Thoracic aorta (tissue), 1 donor: ENCODE data around the gene BTNL8.

DNA sequence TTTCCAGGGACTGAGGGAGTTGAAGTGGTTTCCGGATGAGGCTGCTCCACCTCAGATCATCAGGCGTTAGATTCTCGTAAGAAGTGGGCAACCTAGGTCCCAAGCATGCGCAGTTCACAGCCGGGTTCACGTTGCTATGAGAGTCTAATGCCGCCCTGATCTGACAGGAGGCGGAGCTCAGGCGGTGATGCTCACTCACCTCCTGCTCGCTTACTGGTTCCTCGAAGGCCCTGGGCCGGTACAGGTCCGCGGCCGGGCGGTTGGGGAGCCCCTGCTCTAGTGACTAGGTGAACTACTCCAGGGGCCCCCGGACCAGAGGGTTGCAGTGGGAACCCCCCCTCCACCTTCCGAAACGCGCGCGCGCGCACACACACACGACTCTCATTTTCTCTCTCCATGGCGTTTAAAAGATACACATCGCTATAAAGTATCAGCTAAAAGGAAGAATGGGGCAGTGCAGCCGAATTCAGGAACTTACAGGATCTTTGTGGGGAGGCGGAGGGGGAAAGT lies 1.1 kb upstream of the RNF130 start:
- RAMPAGE, long total RNA, result no peak

- RAMPAGE, long total RNA, result no peak
These were observed 14.2 kb upstream of the RNF130 start for GRCh38 chr5:180085772-180086227.

- RAMPAGE, long total RNA, result no peak
These were observed 11.5 kb downstream of the MAPK9 start for GRCh38 chr5:180280274-180280831.

- RAMPAGE, long total RNA, result no peak
These were observed 668 bp downstream of the MAPK9 start for GRCh38 chr5:180291030-180291800.

DNA sequence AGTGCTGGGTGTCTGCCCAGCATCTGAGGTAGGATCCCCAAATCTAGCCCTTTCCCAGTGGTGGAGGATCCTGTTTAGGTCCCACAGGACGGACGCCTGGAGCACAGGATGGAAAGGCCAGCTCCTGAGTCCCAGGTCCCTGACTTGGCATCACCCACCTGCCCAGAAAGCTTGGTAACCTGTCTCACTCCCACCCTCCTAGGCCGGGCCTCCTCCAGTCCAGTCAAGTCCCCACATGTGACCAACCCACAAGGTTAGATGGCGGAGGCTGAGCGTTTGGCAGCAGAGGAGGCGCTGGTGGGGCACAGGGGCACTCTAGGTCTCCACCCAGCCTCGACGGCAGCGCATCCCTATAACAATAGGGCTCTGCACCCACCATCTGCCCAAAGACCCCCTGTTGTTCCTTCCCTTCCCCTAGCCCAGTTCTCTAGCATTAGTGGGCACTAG lies 28.2 kb downstream of the GFPT2 start:
- RAMPAGE, long total RNA, result no peak

DNA sequence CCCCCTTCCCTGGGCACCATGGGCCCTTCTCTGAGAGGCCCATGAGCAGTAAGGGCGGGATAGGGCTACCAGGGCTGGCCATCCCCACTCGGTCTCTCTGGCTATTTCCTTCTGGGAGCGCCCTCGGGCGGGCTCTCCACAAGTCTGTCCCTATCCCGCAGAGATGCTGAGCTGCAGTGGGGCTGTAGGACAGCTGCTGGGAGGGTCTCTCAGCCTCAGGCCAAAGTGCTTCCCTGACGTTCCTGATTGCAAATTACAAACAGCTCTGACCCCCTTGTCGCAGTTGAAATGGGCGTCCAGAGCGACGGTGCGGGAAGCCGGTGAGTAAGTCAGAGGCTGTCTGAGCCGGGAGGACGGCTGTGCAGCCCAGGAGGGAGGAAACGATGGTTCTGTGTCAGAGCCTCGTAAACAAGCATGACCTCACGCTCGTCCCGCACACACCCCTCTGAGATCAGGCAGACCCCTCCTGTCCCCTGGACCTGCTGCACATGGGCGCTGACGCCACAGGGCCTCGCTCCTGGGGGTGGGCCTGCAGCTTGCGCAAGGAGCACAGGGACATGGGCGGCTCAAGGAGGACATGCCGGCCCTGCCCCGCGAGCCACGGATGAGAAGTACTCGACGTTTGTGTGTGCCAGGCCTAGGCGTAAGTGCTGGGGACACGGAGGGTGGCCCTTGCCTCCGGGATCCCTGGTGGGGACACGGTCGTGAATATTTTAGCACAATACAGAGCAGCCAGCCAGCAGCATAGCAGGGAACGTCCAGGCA lies 36.4 kb upstream of the GFPT2 start:
- RAMPAGE, long total RNA, result no peak

DNA sequence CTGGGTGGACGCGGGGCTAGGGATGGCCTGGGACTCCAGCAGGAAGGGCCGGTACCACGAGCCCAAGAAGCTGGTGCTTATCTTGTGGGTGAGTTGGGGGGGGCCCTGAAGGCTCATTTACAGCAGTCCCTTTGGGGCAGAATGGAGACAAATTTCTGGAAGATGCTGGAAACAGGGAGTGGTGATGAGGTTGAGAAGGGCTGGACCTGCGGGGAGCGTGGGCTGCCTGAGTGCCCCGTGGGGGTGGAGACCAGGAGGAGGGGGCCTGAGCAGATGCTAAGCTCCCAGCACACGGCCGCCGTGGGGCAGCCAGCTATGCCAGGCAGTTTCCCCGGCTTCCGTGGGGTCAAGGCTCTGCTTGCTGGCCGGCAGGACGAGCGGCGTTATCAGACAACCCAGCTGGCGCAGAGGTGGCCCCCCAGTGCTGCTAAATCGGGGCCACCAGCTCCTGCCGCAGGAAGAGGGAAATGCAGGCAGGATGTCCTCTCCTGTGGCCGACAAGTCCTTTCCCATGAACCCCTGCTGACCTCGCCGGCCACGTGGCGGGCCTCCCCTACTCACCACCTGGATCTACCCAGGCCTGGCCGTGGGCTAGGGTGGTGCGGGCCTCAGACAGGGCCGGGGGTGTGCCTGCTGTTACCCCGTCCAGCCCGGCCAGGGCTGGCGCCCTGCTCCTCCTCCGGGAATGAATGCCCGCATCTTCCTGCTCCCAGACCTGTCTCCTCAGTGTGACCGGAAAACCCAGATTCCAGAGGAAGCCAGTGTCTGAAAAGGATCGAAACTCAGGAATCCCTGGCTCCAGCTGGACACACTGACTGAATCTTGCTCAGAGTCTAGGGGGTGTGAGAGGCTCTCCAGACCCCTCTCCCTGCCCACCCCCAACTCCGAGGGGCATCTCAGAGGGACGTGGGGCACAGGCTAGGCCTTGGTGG lies 4.1 kb downstream of the FLT4 start:
- RAMPAGE, long total RNA, result no peak

DNA sequence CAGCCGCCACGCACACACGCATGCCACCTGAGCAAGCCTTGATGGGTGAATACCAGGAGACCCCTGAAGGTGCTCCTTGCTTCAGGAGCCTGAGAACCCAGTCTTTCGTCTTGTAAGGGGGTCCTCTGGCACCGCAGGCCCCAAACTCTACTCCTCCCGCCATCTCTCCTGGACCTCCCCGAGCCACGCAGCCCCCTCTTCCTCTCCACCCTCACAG lies 14.5 kb downstream of the MGAT1 start:
- RAMPAGE, long total RNA, result no peak

DNA sequence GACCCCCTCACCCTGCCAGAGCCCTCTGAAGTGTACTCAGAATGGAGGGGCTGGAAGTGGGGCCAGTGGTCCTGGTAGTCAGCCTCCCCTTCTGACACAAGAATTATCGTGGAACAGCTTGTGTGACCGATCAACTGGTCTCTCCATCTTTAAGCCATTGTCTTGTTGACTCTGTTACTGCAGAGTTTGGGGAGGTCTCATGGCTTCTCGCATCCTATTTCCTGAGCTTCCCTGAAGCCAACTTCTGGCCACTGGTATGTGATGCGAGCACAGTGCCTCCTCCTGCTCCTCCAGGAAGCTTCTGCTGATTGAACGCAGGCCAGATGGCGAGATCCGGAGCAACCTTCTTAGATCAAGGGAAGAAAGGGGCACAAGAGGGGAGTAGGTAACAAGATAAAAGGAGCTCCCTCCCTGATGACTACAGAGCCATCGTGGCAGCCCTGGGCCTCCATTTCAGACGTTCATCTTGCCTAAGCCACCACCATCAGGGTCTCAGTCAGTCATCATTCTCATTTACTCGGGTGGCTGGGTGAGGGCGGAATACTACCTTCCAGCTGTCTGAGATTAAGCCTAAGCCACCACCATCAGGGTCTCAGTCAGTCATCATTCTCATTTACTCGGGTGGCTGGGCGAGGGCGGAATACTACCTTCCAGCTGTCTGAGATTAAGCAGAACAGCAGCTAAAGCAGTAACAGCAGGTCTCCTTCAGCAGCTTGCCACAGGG lies 27.6 kb upstream of the MGAT1 start:
- RAMPAGE, long total RNA, result no peak

DNA sequence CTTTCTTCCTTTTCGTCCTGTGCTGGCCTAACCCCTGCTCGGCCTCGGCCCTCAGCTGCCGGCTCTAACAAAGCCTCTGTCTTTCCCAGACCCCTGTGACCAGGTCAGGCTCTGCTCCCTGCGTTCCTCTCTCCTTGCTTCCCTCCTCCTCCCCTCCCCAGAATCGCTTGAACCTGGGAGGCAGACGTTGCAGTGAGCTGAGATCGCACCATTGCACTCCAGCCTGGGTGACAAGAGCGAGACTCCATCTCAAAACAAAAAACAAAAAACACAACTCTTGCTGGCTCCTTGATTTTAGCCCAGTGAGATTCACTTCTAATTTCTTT lies 29.2 kb upstream of the MGAT1 start:
- RAMPAGE, long total RNA, result no peak

DNA sequence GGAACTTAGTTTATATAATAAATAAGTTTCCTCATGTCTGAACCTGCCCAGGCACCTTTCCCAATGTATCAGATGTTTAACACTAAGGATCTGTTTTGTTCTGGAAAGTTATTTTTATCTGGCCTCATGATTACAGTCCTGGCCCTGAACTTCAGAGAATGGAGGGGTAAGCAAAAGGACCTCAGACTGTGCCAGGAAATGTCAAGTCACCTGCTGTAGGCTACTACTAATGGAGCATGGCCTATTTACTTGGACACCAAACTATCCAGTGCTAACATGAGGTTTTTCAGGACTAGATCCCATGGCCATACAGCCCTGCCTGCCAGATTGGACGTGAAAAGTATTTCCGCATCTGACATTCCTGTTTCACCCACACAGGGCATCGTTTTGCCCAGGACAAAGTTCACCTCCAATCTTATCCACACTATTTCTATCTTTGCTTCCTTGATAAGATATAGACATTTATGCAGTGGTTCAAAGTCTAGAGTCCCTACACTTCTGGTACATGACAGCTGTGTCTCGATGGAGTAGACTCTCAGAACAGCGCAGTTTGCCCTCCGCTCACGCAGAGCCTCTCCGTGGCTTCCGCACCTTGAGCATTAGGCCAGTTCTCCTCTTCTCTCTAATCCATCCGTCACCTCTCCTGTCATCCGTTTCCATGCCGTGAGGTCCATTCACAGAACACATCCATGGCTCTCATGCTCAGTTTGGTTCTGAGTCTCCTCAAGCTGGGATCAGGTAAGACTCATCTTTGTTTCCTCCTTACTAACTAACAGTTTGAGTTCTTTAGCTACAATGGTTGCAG lies at the start of gene BTNL8:
Gene BTNL8 (plus strand): TSS at position 538 of the 805 bp plus-strand sequence.
- RAMPAGE, long total RNA, result no peak

DNA sequence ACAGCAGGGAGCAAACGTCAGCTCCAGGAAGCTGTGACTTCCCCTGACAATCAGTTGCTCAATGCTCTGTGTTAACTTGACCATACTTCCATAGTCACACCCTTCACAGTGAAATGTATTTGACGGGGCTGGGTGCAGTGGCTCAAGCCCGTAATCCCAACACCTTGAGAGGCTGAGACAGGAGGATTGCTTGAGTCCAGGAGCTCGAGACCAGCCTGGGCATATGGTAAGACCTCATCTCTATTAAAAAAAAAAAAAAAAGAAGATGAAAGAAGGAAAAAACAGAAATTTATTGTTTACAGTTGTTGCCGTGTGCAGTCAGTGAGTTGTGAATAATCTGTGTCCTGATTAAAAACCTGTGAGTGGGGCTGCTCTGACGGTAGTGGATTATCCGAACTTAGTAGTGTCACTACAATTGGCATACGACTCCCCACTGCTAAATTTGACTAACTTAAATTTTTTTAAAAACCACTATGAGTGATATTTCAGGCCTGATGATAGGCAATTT lies 10.6 kb downstream of the BTNL8 start:
- RAMPAGE, long total RNA, result no peak

- RAMPAGE, long total RNA, result no peak
These were observed 2.5 kb upstream of the BTNL9 start for GRCh38 chr5:181037585-181037974.

- RAMPAGE, long total RNA, result no peak
These were observed 21.0 kb downstream of the TRIM7 start for GRCh38 chr5:181183969-181184502.

- RAMPAGE, long total RNA, result no peak
These were observed 16.0 kb downstream of the TRIM7 start for GRCh38 chr5:181188775-181189542.

DNA sequence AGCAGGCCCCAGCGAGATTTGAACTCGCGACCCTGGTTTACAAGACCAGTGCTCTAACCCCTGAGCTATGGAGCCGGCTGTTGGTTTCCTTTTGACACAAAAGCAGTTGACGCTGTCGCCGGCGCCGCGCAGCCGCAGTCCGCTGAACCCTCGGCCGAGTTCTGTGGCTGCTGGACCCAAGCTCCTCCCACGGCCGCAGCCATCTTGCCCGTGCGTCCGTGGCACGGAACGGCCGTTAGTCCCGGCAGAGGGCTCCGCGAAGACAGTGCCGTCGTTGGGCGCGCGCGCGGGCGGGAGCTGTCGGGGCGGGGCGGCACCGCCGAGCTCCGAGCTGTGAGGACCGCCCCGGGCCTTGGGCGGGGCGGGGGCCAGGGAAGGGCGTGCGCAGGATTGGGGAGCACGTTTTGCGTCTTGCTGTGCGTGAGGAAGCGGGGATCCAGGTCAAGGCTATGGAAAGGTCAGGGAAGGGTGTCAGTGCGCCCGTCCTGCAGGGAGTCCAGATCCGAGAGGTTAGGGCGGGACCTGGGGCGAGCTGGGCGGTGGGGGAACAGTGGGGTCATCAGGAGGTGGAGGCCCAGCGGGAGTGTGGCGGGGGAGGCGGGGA lies 13.2 kb downstream of the TRIM7 start:
- RAMPAGE, long total RNA, result no peak

GRCh38 chr5:181263376-181264136 lies 2.6 kb upstream of the TRIM52 start:
- RAMPAGE, long total RNA, result no peak